ENCODE measurements around a stretch of chr5.

GRCh38 chr5:148986493-148987160 is 76.2 kb downstream of the SH3TC2 start:
- PRO-cap = no peak

DNA sequence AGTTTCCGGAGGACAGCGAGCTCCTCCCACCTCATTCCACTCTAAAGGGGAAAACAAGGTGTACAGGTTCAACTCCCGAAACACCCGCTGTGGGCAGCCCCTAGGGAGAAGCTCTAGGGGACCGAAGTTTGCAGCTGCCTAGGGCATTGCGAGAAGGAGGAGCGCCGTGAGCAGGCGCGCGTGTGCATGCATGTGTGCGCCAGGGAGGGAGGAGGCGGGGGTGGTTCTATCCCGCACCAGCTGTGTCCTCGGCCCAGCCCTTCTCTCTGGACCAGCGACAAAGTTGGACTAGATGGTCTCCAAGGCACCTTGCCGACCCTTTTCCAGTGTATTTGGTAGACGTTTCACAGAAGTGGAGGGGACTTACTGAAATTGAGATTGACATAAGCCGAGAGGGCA is 610 bp downstream of the AFAP1L1 start:
- PRO-cap = bidirectional peak, plus-strand start at position 34 of the sequence, minus-strand start outside the sequence; bidirectional peak, plus-strand start at position 277 of the sequence, minus-strand start at position 156 of the sequence

DNA sequence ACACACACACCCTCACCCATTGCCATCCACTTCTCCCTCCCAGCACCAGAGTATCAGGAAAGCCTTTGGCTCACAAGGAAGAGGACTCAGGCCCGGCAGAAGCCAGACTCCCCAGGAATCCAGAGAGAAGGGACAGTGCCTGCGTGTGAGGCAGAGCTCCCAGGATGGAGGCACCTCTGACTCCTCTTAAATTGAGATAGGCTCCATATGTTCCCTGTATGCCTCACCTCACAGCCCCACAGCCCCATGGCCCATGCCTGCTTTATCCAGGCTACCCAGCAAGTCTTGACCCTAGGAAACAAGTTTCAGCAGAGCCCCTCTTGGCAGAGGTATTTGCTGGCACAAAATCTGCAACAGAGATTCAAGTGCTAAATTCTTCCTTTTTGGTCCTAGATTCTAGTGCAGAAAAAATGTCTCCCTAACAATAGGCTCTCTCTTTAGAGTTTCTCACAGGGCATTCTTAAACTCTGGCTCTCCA is 726 bp downstream of the IL17B start:
- PRO-cap = no peak

DNA sequence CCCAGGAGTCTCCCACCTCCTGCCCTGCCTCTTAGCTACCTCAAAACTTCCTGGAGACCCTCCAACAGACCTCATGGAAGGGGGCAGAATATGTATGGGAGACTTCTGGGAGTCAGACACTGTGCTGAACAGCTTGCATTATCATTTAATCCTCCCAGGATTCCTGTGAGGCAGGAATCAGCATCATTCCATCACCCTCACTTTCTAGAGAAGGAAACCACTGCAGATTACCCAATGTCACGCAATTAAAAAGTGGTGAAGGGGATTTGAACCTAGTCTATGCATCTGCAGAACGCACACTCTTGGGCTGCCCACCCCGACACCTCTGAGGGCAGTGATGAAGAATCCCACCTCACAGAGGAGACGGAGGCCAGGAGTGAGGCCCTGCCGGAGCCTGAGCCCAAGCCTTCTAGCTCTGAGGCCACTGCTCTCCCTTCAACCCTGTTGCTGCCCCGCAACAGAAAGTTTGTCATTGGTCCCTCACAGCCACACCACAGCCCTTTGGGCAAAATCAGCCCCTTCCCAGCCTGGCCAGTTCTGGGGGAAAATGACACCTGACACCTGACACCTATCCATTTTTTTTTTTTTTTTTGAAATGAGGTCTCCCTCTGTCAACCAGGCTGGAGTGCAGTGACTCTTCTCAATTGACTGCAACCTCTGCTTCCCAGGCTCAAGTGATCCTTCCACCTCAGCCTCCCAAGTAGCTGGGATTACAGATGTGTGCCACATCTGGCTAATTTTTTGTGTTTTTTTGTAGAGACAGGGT is 30.4 kb upstream of the IL17B start:
- PRO-cap = no peak

- PRO-cap = bidirectional peak, plus-strand start at chr5:149423023, minus-strand start at chr5:149422869
Observed at GRCh38 chr5:149422112-149422969, 43.2 kb upstream of the IL17B start.

DNA sequence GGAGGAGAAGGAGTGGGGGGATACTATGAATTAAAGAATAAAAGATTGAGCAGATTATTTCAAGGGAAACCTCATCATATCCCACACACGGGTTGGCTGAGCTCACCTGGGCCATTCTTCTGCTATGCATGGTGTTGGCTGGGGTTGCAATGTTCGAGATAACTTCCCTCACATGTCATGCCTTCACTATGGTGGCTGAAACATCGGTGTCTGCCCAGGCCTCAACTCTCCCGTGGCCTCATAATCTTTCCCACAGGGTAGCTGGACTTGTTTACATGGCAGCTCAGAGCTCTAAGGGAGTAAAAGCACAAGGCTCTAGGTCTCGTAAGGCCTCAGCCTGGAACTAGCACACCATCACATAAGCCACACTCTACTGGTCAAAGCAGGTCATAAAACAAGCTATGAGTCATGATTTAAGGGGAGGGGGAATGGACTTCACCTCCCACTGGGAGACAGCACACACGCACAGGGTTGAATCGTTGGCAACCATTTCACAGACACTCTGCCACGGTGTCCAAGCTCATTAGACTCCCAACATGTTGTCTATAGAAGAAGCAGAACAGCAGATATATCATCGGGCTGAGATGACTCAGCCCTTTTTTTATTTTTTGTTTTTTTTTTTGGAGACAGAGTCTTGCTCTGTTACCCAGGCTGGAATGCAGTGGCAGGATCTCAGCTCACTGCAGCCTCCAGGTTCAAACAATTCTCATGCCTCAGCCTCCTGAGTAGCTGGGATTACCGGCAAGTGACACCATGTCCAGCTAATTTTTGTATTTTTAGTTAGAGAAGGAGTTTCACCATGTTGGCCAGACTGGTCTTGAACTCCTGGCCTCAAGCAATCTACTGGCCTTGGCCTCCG is 66.8 kb upstream of the IL17B start:
- PRO-cap = no peak

GRCh38 chr5:149506908-149507435 is 44.3 kb downstream of the CSNK1A1 start:
- PRO-cap = no peak

DNA sequence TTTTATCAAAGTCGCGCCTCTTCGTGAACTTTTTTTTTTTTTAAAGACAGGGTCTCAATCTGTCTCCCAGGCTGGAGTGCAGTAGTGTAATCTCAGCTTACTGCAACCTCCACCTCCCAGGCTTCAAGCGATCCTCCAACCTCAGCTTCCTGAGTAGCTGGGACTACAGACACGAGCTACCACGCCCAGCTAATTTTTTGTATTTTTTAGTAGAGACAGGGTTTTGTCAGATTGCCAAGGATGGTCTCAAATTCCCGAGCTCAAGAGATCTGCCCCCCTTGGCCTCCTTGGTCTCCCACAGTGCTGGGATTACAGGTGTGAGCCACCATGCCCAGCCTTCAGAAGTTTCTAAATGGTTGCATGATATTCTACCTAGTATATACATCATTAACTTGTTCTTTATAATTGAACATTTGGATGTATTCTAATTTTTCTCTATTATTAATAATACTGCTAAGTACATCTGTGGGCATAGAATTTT is 43.8 kb downstream of the CSNK1A1 start:
- PRO-cap = no peak

- PRO-cap = bidirectional peak, plus-strand start at chr5:149562025, minus-strand start at chr5:149561907
Observed at GRCh38 chr5:149561669-149562282, 10.5 kb upstream of the CSNK1A1 start.

DNA sequence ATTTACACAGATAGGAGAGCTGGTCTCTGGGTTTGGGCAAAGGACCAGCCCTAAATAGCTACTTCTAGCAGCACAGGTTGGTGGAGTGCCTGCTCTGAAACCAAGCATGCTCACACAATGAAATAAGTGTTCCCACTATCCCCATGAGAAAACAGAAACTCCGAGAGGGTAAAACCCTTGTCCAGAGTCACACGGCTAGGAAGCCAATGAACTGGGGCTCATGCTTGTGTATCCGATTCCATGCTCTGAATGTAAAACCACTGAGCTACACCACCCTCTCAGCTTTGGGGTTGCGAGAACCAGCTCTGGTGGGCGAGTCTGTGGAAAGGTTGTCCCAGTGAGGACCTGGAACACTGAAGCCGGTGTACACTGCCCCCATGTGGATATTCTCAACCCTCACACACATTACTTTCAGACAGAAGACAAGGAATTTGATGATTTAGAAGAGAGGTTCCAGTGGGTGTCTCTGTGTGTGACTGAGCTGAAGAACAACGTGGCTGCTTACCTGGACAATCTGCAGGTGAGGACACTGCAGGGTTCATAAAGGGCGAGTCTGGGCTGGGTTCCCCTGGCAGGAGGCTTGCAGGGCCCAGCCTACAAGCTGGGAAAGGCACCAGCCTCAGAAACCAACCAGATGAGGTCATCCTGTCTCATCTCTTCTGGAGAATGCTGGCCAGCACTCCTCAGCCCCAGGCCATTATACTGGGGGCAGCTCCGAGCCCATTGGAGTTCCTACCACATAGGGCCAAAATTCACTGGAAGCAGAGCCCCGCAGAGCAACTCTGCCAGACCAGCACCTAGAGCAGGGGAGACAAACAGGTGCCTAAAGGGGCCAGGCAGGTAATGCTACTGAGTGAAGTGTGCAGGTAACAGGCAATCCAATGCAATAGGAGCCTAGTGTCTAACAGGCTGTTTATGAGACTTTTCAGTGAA is 37.5 kb downstream of the ARHGEF37 start:
- PRO-cap = no peak

- PRO-cap = no peak
Observed at GRCh38 chr5:149631872-149632242, 50.6 kb downstream of the ARHGEF37 start.

GRCh38 chr5:149637898-149638126 is 56.5 kb downstream of the ARHGEF37 start:
- PRO-cap = no peak

DNA sequence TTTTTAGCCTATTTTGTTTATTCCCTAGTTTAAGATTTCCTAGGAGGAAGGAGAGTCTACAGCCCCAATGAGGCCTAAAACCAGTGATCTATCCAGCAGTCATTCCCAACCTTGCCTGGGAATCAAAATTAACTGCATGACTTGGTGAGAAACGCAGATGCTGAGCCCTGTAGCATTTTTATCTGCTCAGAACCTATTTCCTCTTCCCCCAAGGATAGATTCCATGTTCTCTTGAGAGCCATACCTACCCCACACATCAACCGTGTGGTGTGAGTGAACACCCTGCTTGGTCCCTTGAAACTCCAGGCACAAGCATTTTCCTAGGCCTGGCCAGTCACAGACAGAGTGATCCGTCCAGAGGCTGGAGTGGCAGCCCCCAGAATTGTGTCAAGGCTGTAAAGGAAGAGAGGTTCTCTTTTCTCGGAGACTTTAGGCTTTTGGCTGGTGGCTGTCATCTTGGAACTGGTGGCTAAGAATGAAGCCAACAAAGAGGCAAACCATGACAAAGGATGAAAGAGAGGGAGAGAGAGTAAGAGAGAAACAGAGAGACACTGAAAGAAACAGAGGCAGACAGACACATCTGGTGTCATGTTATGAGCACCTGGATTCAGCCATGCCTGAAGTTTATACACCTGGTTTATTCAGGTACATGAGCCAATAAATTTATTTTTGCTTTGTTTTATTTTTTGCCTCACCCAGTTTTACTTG is 66.0 kb downstream of the ARHGEF37 start:
- PRO-cap = no peak

DNA sequence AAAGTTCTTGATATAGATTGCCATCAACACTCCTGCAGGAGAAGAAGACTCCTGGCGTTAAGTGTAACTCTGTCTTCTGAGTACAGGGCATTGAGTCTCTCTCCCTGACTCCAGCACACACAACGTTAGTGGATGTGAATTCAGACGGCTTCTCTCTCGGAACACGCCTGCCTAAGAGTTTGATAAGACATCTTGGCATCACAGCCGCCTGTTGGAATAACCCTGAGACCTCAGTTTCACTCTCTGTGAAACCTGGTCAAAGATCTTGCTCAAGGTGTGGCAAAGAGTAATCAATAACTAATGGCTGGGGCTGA is 27.5 kb upstream of the PPARGC1B start:
- PRO-cap = no peak

DNA sequence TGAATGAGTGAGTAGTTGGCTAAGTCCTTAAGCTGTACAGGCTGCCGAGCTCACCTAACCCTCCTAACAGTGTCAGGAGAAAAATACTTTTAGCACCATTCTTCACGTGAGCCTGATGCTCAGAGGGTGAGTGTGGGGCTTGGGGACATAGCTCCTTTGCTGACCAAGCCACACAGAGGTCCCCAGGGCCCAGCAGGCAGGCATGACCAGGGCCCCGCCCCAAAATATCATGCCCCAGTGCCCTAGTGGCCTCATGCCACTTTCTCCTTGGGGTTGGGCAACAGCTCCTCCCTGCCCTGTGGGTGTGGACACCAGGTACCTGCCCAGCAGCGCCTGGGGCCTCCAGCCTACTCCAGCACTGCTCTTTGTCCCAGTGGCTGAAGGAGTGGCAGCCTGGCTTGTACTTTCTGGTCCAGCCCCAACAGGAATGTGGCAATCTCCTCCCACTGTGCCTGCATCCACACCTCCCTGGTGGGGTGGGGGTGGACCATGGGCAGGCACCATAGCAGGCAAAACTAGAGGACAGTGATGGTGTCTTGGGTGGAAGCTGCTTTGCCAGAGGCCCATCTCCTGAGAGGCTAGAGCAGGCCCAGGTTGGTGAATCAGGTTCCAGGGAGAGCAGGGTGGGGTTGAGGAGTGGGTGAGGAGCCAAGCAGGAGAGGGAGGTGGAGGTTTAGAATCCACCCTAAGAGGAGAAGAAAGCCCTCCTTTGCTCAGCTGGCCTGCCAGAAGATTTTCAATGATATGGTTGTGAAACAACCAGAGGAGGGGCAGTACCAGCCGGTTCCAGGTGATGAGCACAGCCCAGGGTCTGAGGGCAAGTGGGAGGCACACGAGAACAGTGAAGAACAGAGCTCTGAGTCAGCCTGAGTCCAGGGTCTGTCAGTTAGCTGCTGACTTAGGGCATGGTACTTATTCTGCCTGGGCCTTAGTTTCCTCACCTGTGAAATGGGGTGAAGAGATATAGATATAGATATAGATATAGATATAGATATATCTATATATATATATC is 17.5 kb downstream of the PPARGC1B start:
- PRO-cap = no peak

DNA sequence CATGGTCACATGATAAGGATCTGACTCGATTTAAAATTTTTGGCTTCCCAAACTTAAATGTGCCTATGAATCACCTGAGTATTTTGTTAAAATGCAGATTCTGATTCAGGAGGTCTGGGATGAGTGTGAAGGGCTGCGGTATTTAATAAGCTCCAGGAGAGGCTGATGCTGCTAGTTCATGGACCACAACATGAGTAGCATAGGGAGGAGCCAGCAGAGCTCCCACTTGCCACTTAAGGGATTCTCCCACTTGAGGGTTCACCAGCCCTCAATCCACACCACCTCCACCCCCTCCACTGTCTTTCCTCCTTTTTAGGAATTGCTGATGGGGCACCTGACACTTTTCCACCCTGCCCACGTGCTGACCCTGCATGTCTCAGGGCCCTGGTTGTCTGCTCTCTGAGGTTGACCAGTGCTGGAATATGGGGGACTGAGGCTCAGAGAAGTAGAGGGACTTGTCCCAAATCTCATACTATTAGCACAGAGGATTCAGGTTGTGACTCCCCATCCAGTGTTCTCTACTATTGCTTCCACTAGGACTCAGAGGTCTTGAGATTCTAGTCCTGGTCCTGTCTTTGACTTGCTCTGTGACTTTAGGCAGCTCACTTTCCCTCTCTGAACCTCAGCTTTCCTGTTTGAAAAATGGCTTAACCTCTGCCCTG is 72.7 kb downstream of the PPARGC1B start:
- PRO-cap = no peak

- PRO-cap = bidirectional peak, plus-strand start at chr5:149820495, minus-strand start at chr5:149820402
Observed at GRCh38 chr5:149820240-149820733, 90.2 kb downstream of the PPARGC1B start.

GRCh38 chr5:149826411-149826958 is 96.4 kb downstream of the PPARGC1B start:
- PRO-cap = no peak

- PRO-cap = no peak
Observed at GRCh38 chr5:150161689-150162040, 4.9 kb upstream of the CDX1 start.

- PRO-cap = no peak
Observed at GRCh38 chr5:150291428-150291839, 1.9 kb upstream of the CAMK2A start.